CD14-positive monocyte (primary cell): ENCODE data around the gene HACD1.

- CAGE, long polyA plus RNA = start-site peak on the minus strand at chr10:17235176-17235374, 168 and 82 reads in 2 replicates; start-site peak on the minus strand at chr10:17235852-17235877, 490 and 493 reads in 2 replicates
Measured at GRCh38 chr10:17234937-17235985, 7.2 kb downstream of the VIM start.

GRCh38 chr10:17451966-17452504 lies 2.4 kb downstream of the ST8SIA6 start:
- CAGE, long polyA plus RNA = no peak

GRCh38 chr10:17452978-17453619 lies 1.3 kb downstream of the ST8SIA6 start:
- CAGE, long polyA plus RNA = no peak

DNA sequence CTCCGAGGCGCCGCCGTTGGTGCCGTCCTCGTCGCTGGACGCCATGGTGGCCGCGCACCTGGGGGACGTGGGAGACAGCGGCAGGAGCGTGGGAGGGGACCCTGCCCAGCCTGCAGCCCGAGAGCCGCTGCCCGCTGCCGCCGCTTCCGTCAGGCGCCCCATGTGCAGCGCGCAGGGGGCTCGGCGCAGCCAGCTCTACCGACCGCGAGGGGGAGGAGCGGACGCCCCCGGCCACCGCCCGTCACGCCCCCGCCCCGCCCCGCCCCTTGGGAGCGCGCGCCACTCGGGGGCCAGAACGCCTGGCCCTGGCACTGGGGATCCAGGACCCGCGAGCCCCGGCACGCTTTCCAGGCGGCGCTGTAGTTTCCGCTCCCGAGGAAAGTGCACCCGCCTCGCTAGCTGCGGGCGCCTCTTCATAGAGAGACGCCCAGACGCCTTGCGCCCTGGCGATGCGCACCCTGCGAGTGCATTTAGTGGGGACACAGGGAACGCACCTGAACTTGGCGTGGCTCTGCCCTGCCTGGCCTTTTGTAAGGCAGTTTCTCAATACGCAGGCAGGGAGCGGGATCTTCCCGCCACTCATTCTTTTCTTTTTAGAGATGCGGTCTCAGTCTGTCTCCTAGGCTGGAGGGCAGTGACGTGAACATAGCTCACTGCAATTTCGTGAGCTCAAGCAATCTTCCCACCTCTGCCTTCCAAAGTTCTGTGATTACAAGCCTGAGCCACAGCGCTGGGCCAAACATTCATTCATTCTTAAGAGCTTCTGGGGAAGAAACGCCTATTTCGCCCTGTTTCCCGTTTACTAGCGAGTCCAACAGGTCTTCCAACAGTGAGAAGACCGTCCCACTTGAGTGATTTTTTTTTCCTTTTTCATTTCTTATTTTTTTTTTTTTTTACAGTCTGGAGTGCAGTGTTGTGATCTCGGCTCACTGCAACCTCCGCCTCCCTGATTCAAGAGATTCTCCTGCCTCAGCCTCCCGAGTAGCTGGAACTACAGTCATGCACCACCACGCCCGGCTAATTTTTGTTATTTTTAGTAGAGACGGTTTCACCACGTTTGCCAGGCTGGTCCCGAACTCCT lies at the start of gene HACD1:
HACD1 (minus strand) TSS at position 197 of the 1,081 bp plus-strand sequence.
- CAGE, long polyA plus RNA = no peak

DNA sequence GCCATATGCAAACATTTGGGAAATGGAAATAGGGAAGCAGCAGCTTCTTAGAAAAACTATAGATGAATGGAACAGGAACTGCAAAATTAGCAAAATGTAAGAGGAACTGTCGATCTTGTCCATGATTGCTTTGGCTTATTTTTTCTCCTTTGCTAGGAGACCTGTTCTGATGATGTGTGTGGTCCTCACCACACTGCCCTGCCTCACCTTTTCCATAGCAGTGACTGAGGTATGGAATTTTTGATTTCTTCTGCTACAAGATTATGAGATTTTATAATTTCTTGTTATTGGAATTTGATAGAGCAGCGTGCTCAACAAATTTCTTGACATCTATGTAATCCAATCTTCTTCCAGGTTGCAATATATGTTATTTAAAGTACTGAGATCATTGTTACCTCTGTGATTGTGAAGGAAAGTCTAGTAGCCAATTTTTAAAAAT lies 19.2 kb downstream of the TMEM236 start:
- CAGE, long polyA plus RNA = no peak

- CAGE, long polyA plus RNA = no peak
Measured at GRCh38 chr10:18142200-18142622, 2.0 kb downstream of the CACNB2 start.

- CAGE, long polyA plus RNA = no peak
Measured at GRCh38 chr10:18260247-18260962, 120.2 kb downstream of the CACNB2 start.

- CAGE, long polyA plus RNA = no peak
Measured at GRCh38 chr10:18473332-18473780, 178.0 kb downstream of the NSUN6 start.

GRCh38 chr10:18610083-18611019 lies 41.0 kb downstream of the NSUN6 start:
- CAGE, long polyA plus RNA = no peak

- CAGE, long polyA plus RNA = no peak
Measured at GRCh38 chr10:19789720-19790159, 26.5 kb upstream of the PLXDC2 start.

GRCh38 chr10:19920205-19920652 lies 104.0 kb downstream of the PLXDC2 start:
- CAGE, long polyA plus RNA = no peak

DNA sequence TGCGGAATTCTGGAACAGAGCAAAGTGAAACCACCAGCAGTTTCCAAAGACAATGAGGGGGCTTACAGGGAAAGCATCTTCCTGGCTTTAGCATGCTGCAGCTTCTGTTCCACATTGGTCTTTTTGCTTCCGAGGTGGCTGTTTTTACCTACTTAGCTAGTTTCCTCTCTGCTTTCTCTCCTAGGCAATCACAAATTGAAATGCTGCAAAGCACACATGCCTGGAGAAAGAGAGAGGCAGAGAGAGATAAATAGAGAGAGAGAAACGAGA lies 200.6 kb downstream of the PLXDC2 start:
- CAGE, long polyA plus RNA = no peak

DNA sequence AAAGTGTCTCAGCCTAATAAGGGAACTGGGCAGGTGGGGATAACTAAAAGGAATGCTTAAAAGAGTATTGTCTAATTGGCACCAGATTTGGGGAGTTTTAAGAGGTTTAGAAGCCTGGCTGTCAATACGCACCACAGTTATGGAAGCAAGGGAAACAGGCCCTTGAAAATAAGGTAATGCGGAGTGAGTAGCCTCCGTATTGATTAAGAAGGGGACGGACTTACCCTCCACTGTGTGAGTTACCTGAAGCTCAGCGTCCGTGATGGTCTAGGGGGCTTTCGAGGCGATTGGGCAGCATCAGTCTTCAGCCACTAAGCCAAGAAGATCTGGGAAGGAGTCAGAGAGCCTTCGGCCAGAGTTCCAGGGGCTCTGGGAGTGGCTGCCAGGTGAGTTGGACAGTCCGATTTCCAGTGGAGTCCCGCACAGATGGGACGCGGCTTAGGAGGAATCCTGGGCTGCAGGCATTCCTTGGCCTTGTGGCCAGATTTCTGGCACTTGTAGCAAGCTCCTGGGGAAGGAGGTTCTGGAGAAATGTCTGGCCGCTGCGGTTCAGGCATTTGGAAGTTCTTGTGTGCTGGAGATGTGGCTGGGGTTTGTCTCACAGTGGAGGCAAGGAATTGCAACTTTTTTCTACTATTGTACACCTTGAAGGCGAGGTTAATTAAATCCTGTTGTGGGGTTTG lies 306.0 kb downstream of the PLXDC2 start:
- CAGE, long polyA plus RNA = no peak

DNA sequence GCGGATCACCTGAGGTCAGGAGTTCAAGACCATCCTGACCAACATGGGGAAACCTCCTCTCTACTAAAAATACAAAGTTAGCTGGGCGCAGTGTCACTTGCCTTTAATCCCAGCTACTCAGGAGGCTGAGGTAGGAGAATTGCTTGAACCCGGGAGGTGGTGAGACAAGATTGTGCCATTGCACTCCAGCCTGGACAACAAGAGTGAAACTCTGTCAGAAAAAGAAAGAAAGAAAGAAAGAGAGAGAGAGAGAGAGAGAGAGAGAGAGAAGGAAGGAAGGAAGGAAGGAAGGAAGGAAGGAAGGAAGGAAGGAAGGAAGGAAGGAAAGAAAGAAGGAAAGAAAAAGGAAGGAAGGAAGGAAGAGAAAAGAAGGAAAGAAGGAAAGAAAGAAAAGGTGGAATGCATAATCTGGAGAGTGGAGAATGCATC lies 345.6 kb downstream of the PLXDC2 start:
- CAGE, long polyA plus RNA = no peak

GRCh38 chr10:20253755-20254252 lies 437.6 kb downstream of the PLXDC2 start:
- CAGE, long polyA plus RNA = no peak

DNA sequence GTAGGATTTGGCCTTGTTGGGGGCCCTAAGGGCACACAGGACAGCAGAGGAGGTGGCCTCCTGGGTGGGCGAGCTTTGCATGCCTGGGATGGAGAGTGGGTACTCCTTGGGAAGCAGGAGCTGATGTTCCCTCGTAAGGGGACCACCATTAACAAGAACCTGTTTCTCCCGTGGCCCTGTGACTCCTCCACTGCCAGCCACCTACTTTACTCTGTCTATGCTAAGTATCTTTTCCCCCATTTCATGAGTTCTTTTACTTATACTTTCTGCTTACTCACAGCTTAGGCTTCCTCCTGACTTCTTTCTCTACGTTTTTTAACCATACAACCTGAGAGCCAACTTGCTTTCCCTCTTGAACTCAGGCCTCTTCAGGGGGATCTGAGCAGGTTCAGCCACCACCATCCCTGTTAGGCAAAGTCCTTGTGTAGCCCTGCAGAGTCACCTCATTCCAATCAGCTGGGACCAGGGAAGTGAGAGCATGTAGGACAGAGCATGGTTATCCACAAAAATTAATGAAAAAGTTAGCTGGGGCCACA lies 118.9 kb downstream of the NEBL start:
- CAGE, long polyA plus RNA = no peak

DNA sequence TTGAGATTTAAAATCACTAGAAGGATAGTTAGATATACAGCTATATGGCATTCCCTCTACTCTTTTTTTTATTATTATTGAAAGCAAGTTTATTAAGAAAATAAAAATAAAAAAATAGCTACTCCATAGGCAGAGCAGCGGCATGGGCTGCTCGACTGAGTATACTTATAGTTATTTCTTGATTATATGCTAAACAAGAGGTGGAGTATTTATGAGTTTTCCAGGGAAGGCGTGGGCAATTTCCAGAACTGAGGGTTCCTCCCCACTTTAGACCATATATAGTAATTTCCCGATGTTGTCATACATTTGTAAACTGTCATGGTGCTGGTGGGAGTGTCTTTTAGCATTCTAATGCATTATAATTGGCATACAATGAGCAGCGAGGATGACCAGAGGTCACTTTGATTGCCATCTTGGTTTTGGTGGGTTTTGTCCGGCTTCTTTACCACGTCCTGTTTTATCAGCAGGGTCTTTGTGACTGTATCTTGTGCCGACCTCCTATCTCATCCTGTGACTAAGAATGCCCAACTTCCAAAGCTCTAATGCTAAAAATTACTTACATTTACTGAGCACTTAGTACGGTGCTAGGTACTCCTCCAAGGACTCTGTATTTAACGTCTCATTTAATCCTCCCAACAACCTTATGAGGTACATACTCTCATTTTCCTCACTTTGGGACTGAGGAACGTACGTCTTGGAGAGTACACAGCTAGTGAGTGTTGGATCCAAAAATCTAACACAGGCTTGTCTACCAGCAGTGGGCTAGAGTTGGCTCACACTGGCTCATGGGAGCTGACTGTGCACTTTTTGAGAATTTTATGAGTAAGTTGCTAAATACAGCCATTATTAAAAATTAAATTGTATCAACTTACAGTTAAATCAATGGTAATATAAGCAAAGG lies 144.7 kb upstream of the NEBL start:
- CAGE, long polyA plus RNA = no peak

DNA sequence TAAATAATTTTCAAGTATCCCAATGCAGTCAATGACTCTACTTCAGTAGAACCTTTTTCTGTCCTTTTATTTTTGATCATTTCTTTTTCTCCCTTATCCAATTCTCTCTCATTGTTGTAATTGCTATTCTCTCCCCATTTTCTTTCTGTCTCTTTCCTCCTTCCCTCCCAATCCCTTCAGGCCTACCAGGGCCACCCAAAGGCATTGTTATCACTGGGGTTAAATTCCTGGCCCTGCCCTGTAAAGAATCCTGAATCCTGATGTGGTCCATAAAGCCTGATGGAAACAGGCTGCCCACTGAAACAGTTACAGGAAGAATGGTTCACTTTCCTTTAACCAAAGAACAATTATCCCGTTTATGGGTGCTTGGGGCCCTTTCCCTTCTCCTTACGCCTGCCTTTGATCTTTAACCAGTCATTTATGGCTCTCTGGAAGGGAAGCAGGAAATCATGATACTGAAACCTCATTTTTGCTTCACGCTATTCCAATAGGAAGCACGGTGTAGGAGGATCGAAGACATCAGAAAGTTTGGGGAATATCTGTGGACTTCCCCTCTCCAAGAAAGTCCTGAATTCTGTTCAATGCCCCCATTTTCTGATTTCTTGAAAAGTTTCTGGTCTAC lies 273.1 kb upstream of the NEBL start:
- CAGE, long polyA plus RNA = no peak

- CAGE, long polyA plus RNA = no peak
Measured at GRCh38 chr10:21173390-21173757, 276.3 kb upstream of the NEBL start.

GRCh38 chr10:21175123-21175637 lies 278.1 kb upstream of the NEBL start:
- CAGE, long polyA plus RNA = no peak